ENCODE measurements around the genes PMEL, PA2G4 and RNF41.

- PRO-cap, result no peak
These were observed 1.5 kb downstream of the ITGA7 start for GRCh38 chr12:55706115-55706696.

DNA sequence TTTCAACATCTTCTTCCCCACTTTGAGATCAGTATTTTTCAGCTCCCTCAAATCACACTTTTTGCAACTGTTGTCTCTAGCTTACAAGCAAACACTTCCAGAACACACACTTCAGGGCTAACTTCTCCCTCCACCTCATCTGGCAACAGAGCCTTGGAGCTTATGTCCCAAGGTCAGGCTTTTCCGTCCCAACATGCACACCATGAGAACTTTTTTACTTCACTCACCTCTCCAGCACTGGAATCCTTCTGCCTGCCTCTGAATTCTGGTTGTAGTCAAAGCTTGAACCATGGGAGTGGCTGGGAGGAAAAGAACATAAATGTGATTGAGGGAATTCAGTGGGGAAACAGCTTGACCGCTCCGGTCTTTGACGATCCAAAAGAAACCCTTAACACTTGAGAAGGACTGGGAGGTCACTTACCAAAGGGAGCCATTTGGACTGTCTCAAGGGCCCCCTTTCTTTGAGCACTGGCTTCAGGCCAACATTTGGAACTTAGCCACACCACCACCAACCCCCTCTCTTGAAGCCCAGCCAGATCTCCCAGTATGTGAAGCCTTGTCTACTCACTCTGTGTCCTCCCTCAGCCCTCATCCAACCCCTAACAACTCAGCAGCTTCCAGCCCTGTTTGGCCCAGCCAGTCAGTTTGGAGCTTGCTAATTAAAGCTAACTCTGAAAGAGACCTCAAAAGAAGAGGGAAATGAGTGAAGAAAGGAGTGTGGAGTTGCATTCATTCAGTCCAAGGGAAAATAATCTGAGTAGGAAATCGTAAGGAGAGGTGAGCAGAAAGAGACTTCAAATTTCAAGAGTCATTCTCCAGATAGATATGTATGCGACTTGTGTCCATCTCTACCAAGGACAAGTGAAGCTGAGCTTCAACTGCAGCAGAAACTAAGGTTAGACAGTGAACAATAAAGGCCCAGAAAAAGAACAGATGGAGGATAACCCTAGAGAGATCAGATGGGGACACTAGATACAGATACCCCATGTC lies 3.7 kb upstream of the BLOC1S1 start:
- PRO-cap, result no peak

DNA sequence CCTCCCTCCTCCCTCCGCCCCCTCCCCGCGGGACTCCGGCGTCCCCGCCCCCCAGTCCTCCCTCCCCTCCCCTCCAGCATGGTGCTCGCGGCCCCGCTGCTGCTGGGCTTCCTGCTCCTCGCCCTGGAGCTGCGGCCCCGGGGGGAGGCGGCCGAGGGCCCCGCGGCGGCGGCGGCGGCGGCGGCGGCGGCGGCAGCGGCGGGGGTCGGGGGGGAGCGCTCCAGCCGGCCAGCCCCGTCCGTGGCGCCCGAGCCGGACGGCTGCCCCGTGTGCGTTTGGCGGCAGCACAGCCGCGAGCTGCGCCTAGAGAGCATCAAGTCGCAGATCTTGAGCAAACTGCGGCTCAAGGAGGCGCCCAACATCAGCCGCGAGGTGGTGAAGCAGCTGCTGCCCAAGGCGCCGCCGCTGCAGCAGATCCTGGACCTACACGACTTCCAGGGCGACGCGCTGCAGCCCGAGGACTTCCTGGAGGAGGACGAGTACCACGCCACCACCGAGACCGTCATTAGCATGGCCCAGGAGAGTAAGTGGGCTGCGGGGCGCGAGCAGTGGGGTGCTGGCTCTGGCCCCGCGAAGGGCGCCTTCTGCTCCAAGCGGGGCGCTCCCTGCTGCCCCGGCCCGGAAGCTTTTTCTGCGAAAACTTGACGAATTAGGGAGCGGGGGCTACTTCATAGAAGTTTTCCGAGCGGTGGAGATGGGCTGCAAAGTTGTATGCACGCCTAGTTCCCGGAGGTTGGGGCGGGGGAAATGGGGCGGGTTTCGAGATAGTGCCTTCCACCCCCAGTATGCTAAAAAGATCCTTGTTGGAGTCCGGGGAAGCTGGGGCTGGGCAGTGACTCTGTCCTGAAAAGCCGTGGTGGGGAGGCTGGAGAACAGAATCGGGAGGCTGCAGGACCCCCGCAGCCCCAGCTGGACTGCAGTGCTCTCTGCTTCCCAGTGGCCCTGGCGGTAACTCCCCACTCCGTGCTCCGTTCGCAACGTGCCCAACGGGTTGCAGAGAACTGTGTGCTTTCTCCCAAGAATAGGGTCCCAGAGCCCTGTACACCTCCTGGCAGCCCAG lies 647 bp downstream of the GDF11 start:
- PRO-cap, result unidirectional peak, minus-strand start at position 277 of the sequence

- PRO-cap, result no peak
These were observed 12.5 kb downstream of the GDF11 start for GRCh38 chr12:55755183-55756153.

DNA sequence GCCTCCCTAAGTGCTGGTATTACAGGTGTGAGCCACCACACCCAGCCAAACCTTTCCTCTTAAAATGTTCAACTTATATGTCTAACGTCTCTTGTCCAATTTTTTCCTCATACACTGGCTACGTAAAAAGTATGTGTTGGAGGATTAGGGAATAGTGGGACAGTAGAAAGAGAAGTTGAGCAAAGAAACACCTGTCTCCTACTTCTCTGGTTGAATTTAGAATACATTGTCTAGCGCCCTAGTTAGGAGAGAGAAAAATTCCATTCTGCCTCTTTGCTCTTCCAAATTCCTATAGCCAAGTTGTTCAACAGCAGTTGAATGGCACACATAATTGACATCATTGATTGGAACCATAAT lies 34.7 kb downstream of the GDF11 start:
- PRO-cap, result no peak

DNA sequence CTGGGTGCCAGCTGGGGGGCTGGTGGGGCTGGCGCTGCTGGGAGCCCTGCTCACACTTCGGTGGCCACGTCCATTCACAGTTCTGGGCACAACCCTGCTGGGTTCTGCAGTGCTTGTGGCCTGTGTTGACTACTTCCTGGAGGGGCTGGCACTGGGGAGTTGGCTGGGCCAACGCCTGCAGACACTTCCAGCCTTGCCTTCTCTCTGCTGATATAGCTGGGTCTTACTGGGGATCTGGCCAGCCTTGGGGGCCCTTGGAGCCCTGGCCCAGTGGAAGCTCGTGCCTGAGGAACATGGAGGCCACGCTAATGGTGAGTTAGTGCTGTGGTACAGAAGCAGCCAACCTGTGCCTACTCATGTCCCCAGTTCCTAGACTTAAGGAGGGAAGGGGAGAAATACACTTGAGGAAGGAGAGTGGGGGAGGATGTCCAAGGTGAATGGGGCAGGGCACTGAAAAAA lies 3.9 kb upstream of the DNAJC14 start:
- PRO-cap, result no peak

DNA sequence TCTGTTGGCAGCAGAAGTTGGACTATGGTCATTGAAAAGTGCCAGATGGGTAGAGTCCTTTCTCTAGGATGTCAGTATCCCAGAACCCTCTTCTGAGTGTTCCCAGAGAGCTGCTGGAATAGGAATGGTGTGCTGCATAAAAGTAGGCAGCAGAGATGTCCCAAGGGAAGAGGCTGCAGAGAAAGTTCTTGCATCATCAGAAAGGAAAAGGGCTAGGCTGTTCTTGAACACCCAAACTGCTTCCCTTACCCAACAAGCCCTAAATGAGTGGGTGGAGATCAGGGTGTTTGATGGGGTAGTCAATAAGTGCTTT lies 3.4 kb downstream of the DGKA start:
- PRO-cap, result no peak

GRCh38 chr12:55941708-55942646 lies 11.0 kb downstream of the DGKA start:
- PRO-cap, result no peak

DNA sequence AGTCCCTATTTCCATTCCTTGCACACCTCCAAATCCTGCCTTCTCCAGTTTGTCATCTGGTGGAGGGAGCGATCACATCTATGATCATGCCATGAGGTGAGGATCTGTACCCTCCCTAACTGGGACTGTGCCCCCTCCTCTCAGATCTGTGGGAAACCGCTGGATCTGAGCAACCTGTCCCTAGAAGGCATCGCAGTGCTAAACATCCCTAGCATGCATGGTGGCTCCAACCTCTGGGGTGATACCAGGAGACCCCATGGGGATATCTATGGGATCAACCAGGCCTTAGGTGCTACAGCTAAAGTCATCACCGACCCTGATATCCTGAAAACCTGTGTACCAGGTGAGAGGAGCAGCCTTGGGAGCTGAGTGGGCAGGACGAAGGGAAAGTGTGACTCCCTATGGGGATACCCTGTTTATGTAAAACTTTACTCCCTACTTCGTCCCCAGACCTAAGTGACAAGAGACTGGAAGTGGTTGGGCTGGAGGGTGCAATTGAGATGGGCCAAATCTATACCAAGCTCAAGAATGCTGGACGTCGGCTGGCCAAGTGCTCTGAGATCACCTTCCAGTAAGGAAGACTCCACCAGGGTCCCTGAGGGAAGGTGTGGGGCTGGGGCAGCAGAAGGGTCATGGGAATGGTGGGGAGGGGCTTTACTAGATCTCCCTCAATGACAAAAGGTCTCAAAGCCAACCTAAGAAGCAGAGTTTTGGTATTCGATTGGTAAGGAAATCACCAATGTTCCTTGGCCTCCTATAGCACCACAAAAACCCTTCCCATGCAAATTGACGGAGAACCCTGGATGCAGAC lies 13.0 kb downstream of the PMEL start:
- PRO-cap, result no peak

DNA sequence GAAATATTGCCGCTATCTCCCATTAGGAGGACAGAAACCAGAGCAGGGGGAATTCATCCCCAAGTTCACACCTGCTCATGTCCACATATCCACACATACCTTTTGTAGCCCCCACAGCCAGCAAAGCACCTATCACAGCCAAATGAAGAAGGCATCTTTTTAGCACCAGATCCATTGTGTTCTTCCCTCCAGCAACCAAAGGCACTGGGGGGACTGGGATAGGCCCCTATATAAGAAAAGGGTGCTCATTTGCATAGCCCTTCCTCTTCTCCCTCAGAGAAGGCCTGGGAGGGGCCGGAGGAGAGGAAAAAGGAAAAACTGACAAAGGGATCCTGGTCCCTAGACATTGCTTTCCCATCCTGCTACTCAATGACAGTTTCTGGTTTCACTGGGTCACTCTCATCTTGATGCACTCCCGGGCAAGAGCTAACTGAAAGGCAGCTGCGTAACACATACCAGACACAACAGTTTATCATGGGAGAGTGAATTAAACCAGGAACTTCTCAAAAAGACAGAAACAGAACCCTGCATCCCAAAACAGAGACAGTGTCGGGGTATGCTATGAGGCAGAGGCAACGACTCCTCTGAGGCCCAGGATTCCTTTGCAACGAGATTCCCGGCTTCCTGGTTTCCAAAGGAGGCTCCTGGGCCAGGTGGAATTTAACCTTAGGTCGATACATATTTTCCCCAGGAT lies at the start of gene PMEL:
PMEL (minus strand) TSS at position 206 of the 694 bp plus-strand sequence.
- PRO-cap, result bidirectional peak, plus-strand start at position 276 of the sequence, minus-strand start at position 203 of the sequence

- PRO-cap, result no peak
These were observed 3.8 kb downstream of the RAB5B start for GRCh38 chr12:55977546-55978123.

- PRO-cap, result no peak
These were observed 6.9 kb downstream of the RAB5B start for GRCh38 chr12:55980754-55981168.

GRCh38 chr12:56081502-56082526 lies 1.8 kb downstream of the ERBB3 start:
- PRO-cap, result no peak

DNA sequence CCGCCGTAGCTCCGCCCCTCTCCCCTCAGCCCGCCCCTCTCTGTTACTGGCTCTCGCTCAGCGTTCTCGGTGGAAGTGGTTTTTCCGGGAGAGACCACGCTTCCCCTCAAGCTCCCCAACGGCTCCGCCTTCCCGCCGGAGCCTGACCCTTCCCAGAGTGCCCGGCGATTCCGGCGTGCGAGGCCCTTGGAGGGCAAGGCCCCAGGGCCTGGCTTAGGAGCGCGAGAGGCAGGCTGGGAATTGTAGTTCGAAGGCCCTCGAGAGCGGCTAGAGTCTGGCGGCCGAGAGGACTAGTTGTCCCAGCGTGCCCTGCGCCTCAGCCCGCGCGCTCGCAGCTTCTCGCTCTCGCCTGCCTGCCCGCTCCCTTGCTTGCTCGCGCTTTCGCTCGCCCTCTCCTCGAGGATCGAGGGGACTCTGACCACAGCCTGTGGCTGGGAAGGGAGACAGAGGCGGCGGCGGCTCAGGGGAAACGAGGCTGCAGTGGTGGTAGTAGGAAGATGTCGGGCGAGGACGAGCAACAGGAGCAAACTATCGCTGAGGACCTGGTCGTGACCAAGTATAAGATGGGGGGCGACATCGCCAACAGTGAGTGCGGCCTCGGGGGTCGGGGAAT lies at the start of gene PA2G4:
PA2G4 (plus strand) TSS at position 319 of the 613 bp plus-strand sequence.
- PRO-cap, result bidirectional peak, plus-strand start at position 319 of the sequence, minus-strand start outside the sequence

DNA sequence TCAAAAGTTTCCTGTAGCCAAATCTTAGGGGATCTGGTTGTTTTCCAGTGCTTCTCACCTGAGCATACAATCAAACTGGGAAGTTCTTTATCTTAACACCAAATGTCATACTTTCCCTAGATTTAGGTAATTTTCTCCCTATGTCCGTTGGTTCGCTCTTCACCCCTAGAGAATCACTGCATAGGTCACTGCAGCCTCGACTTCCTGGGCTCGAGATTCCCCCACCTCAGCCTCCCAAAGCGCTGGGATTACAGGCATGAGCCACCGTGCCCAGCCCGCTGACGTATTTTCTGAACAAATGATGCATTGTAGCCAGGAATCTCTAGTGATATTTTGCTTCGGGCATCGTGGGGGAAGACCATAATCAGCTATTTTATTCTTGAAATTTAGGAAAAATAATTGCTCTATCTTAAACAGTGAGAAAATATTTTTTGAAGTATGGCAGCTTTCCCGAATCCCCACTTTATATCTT lies 1.1 kb upstream of the RPL41 start:
- PRO-cap, result bidirectional peak, plus-strand start at position 336 of the sequence, minus-strand start at position 218 of the sequence

DNA sequence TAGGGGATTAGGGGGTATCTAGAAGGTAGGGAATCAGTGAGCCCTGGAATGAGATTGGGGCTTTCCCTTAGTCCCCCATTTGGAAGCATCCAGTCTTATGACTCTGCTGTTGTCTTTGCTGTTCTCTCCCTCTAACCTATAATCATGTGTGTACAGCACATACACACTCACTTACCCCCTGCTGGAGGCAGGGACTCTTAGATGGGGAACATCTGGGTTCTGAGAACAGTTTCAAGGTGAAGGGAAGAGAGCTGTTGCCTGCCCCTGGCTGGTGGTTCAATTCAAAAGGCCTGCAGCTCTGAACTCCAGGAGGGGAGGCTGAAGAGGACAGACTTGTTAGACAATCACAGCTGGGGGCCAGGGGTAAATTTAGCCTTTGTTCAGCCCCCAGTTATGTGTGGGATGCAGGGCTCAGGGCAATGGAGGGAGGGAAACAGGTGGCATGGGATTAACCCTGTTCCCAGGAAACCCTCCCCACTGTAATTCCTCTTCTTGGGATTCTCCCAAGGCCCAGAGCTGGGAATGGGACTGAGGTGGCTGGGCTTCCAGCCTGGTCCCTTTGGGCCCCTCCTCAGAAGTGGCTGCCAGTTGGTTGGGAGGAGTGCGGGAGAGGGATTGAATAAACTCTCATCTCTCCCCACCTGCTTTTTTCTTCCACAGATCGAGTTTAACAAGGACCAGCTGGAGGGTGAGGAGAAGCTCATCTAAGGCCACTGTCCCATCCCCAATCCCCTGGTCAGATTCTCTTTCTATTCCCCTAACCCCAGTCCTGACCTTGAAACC lies 2.0 kb downstream of the MYL6B start:
- PRO-cap, result no peak

DNA sequence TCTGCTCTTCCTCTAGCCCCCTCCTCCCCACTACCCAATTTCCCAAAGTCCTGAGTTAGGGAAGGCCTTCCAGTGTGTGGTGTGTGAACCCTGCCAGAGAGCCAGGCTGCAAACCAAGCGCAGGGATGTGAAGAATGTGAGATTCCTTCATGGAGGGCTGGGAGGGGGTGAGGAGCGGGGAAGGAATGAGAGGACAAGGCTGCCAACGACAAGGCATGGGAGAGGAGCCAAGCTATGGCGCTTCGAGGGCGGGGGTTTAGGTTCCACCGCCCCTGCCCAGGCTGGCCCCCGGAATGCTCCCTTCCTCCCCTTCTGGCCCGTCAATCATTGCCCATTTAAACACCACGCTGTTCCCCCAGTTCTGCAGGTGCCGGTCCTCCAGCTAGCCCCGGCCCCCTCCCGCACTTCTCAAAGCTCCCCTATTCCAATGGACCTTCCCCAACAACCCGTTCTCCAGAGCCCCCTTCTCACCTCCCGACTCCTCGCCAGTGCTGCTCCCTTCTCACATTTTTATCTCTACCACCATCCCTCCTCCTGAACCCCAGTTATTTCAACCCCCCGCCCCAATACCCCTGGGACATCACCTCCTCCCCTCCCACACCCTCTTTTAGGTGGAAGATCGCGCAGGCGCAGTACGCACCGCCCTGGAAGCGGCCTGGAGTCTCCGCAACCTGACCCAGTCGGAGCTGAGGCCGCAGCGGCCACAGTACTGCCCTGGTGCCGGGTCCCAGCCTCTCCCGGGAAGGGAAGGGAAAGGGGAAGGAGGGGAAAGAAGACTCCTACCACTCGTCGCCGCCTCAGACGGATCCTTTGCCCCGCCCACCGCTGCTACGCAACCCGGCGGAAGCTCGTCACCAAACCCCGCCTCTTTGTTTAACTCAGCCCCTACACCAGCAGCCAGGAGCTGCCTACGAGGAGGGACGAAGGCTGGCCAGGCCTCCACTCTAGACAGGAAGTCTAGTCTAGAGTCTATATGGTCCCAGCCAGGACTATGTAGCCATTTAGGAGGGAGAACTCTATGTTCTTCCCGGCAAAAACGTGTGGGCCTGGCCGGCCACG lies at the start of gene RNF41:
RNF41 (minus strand) TSS at position 803 of the 1,059 bp plus-strand sequence.
- PRO-cap, result bidirectional peak, plus-strand start at position 900 of the sequence, minus-strand start at position 803 of the sequence

DNA sequence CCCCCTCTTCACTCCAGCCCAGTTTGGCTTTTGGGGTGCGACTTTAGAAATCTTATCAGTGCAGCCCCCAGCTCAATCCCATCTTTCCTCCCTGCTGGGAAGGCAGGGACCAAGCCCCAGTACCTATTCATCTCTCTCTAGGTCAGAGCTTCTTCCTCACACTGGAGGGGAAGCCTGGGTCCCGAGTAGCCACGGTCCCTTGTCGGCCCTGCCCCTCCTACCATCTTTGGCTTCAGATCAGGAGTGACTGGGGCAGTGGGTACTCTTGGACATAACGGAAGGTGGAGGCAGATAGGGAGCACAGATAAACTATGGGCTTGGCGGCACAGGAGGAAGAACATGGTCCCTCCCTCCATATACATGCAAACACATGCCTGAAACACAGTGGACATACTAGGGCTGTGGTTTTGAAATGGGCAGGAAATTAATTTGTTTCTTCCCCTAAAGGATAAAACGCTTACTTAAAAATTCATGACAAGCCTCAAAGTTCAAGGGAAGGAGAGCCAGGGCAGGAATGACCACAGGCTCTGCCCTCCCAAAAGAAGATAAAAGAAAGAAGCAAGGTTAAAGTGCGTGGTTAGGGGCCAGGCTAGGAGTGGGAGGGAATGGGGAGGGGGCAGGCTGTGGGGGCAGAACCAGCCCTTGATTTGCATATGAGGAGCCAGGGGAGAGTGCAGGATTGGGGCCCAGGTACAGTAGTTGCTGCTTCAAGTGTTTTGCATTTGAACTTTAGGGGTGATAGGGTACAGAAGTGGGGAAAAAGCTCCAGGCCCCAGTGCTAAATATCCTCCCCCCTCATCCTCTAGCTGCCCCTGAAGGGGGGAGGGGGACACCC lies 12.2 kb downstream of the SLC39A5 start:
- PRO-cap, result no peak

- PRO-cap, result no peak
These were observed 746 bp downstream of the COQ10A start for GRCh38 chr12:56267381-56267994.

DNA sequence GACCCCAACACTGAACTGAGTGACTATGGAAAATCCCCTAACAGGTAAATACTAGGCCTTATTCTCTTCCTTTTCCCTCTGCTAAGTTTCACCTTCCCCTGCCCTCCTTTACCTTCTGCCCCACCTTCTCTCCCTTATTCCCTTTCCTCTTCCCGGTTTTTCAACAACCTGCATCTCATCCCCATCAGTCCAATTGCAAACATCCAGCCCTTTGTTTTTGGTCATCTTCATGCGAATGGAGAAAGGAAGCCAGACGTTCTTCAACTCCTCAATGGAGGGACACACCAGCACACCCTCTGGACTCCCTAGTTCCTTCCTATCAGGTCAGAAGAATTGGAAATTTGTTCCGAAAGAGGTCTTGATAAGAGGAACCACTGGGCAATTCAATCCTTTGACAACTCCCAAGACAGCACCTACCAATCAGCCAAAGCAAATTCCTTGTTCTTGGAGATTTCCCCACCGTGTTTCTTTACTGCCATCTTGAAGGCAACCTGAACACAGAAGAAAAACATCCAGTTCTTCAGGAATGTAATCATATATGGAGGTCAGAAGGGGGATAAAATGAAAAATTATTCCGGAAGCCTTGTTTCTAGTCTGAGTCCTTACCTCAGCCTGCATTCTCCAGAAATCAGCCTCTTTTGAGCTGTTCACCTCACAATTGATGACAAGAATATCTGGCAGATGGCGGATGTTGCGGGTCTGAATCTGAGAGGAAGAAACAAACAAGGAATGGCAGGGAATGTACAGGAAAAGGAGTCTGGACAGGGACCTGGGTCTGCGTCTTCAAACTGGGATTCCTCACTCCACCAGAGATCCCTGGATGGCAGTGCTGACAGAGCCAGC lies 7.3 kb upstream of the CNPY2 start:
- PRO-cap, result no peak

All from vermiform appendix (tissue), 1 donor.